Skeletal muscle satellite cell (primary cell): ENCODE measurements around the genes RAB5B, COQ10A and IL23A.

GRCh38 chr12:55737687-55738919 lies 4.8 kb upstream of the GDF11 start:
- CAGE, long polyA plus RNA, result no peak

DNA sequence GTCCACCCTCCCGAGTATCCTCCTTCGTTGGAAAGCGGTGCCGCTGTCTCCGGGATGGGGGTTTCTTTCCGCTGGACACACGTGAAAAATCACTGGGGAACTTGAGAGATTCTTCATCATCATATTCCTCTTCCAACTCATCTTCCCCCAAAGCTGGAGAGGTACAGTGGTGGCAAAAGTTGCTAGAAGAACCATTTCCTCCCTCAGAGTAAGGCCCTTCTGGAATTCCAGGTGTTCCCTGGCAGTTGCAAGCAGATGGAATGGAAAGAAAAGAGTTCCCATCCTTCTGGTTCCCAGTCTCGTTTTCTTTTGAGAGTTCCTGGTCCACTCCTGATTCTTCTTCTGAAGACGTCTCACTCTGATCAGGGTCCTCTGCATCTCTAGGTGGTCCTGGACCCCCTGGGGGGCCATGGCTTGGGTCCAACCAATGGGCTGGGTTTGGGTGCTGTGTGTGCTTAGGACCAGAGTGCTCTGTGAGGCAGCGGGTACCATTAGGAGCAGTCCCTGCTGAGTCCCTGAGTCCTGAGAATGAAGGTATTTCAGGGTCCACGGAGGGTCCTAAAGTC lies 1.3 kb downstream of the DNAJC14 start:
- CAGE, long polyA plus RNA, result no peak

GRCh38 chr12:55874261-55874952 lies 31.7 kb upstream of the MMP19 start:
- CAGE, long polyA plus RNA, result no peak

DNA sequence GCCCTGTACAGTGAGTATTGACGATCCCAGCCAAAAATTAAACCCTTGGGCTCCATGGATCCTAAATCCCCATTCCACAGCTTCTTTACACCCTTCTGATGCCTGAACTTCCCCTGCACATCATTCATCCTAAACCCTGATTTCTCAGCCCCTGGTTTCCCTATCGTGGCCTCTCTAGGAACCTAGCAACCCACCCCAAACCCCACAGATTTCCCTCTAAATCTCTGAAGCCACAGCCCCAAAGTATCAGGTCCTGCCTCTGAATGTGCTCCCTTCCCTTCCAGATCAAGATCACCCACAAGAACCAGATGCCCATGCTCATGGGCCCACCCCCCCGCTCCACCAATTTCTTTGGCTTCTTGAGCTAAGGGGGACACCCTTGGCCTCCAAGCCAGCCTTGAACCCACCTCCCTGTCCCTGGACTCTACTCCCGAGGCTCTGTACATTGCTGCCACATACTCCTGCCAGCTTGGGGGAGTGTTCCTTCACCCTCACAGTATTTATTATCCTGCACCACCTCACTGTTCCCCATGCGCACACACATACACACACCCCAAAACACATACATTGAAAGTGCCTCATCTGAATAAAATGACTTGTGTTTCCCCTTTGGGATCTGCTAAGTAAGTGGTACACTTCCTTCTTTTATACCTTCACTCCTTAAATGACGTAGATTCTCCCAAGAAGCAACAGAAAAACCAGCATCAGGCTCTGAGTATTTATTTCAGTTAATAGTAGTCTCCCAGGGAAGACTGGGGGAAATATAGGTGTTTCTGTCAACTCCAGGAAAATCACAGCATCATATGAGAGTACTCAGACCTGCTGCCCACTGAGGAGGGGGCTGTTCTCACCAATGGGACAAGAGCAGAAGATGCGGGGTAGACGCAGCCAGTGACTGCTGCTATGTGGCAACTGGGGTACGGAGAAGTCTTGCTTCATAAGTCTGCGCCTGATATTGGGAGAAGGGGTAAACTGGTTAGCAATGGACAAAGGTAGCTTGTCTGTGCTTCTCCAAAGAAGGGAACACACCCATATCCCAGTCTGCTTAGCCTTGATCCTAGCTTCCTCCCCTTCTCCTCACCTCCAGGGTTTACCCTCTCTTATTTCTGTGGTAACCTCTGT lies 12.1 kb downstream of the PMEL start:
- CAGE, long polyA plus RNA, result no peak

- CAGE, long polyA plus RNA, result start-site peak on the plus strand at chr12:55974045-55974104, 43 and 53 reads in 2 replicates
Measured at GRCh38 chr12:55973891-55974750, at the start of gene RAB5B. RAB5B (plus strand) TSS chr12:55974078.

DNA sequence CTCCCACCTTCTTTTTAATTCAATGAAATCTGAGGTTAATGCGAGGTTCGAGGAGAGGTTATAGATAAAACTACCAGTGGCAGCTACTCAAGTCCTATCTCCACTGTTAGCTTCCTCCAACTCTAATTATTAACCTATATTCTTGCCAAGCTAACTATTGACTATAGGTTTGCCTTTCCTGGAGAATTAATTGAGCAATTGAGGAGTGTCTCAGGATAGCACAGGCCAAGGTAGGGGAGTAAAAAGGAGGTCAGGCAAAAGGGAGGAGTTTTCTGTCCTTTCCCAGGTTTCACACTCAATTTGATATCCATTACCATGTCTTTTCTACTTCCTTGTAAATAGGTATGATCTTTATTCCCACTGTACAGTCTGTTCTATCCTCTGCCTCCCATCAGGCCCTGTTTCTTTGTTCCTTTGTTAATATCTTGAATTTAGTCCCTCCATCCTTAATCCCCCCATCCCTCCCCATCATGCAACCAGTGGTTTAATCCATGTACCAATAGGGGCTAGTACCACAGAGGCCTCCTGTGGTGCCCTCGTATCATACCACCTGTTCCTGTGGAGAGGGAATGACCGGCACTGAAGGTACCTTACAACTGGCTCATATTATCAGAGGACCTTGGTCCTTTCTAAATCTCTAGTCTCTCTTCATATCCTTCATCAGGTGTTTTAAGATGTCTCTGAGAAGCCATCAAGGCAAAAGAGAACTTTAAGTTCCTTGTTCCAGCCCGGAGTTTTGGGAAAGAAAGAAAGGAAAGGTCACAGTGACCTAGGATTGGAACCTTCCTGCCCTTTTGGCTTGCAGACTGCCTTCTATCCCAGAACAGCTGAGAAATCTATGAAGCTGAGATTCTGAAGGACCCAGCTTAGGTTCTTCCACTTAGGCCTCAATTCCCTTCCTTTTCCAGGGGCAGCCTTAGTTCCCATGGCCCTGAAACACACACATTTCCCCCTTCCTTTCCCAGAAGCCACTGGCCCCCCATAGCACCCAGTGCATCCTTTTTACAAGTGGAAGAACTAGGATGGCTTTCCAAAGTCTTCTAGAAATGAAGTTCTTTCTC lies 3.5 kb upstream of the SUOX start:
- CAGE, long polyA plus RNA, result no peak

- CAGE, long polyA plus RNA, result no peak
Measured at GRCh38 chr12:56143077-56143601, 9.2 kb upstream of the MYL6B start.

DNA sequence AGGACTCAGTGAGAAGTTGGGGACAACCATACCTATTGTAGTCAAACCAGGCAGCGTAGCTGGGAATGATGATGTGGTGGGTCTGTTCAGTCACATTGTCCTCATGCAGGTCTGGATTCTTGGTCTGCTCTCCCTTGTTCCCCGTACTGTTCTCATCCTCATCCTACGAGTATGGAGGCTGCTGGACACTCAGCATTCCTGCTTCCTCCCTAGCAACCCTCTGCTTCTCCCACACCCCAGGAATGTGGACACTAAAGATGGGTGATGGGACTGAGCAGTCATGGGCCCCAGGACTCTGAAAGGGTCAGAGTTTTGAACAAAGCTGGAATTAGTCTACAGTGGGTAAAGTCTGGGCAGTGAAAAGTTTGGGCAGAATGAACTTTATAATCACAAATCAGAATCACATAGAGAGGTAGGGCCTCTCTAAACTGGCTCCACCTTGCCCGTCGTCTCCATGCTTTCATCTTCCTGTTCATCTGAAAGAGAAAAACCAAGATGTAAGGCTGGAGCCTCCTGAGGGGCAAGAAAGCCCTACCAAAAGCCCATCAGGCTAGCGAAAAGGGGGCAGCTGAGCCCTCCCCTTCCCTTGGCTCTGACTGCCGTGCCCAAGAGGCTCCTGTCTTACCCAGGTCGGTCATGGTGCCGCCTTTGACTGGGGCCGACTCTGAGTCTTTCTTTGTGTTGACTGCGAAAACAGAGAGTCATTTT lies 10.8 kb downstream of the SMARCC2 start:
- CAGE, long polyA plus RNA, result no peak

DNA sequence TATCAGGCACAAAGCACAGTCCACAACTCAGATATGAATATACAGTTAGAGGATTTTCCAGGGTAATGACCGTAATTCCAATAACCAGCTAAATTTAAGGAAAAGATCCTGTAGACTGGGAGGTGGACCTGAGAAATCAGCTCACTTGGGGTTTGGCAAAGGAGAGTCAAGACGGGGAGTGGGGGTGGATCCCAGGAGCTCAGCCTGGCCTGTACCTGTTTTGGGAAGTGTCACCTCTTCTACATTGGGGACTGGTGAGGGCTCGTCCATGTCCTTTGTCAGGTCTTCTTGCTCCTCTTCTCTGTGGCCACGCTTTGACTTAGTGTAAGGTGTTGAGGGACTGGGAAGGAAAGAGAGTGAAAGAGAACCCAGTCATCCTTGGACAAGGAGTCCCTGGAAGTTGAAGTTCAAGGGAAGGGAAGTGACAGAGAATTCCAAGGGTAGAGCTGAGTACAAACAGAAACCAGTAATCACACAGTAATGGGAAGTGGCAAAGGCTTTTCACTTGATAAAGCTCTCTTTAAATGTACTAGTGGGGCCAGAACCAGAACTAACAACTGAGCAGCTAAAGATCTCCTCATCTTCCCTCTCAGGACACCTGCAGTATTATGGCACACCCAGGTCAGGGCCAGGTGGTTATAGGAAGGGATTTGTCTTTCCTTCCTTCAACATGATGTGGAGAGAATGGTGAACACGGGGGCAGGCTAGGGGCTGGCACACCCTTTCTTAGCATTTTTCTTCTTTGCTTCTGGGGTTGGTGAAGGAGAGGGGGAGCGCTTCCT lies 8.3 kb downstream of the SMARCC2 start:
- CAGE, long polyA plus RNA, result no peak

GRCh38 chr12:56188508-56189033 lies 712 bp downstream of the SMARCC2 start:
- CAGE, long polyA plus RNA, result no peak

GRCh38 chr12:56189034-56189165 lies 383 bp downstream of the SMARCC2 start:
- CAGE, long polyA plus RNA, result no peak

- CAGE, long polyA plus RNA, result no peak
Measured at GRCh38 chr12:56193090-56193402, 3.8 kb upstream of the SMARCC2 start.

- CAGE, long polyA plus RNA, result no peak
Measured at GRCh38 chr12:56229701-56229993, 204 bp upstream of the SLC39A5 start.

DNA sequence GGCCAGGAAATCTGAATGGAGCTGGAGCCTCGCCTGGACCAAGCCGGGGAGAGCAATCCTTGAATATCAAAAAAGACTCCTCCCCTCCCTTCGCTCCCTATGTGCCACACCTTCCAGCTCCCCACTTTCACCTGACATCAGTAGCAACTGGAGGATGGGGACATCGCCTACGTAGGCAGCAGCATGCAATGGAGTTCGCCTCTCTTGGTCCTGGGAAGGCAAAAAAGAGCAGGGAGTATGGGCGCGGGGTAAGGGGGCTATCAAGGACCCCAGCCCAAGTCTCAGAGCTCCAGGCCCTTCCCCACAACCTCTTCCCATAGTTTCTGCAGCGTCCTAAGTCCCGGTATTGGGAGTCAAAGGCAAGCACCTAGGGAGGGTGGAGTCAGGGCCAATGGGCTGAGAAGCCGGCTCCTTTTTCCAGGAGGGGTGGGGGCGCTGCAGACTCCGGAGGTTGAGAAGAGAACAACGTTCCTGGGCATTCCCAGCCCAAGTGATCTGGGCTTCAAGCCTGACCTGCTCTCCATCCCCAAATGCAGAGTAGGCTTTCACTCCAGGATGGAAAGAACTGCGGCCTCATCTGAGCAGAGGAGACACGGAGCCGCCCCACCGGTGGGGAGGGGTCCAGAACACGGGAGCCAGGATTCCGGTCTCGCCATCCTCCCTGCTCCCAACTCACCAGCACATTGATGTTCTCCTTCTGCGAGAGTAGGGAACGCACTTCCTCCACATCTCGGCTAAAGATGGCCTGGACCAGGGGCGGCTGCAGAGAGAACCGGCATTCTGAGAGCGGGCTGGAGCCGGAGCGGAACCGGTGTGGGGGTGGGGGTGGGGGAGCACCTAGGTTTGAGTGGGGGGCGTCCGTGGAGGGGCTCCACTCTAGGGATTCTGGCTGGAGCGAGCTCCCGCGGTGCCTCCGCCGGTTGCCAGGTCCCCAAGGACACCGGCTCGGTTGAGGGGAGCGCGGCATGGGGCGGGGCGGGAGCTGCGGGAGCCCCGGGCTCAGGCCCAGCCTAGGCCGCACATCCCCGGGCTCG lies 715 bp downstream of the ANKRD52 start:
- CAGE, long polyA plus RNA, result no peak

GRCh38 chr12:56266583-56267380 lies at the start of gene COQ10A:
COQ10A (plus strand) TSS chr12:56266942.
- CAGE, long polyA plus RNA, result no peak

- CAGE, long polyA plus RNA, result no peak
Measured at GRCh38 chr12:56271042-56271981, 4.6 kb downstream of the COQ10A start.

GRCh38 chr12:56338562-56339192 lies at the start of gene IL23A:
IL23A (plus strand) TSS chr12:56338884.
- CAGE, long polyA plus RNA, result no peak

GRCh38 chr12:56348385-56348712 lies 9.7 kb downstream of the IL23A start:
- CAGE, long polyA plus RNA, result no peak

- CAGE, long polyA plus RNA, result no peak
Measured at GRCh38 chr12:56375720-56376296, 13.2 kb upstream of the APOF start.

- CAGE, long polyA plus RNA, result no peak
Measured at GRCh38 chr12:56660965-56661279, 15.1 kb upstream of the ATP5F1B start.